NCI-H460 (cell line): ENCODE results near the gene AQP3.

RAMPAGE:
- cytosol, long total RNA = no peak
- long total RNA = no peak
- nucleus, long total RNA = no peak
These were observed 271.4 kb upstream of the C9orf72 start for GRCh38 chr9:27844722-27845083.

RAMPAGE:
- cytosol, long total RNA = no peak
- long total RNA = no peak
- nucleus, long total RNA = no peak
These were observed 297.1 kb downstream of the LINGO2 start for GRCh38 chr9:28916316-28916707.

DNA sequence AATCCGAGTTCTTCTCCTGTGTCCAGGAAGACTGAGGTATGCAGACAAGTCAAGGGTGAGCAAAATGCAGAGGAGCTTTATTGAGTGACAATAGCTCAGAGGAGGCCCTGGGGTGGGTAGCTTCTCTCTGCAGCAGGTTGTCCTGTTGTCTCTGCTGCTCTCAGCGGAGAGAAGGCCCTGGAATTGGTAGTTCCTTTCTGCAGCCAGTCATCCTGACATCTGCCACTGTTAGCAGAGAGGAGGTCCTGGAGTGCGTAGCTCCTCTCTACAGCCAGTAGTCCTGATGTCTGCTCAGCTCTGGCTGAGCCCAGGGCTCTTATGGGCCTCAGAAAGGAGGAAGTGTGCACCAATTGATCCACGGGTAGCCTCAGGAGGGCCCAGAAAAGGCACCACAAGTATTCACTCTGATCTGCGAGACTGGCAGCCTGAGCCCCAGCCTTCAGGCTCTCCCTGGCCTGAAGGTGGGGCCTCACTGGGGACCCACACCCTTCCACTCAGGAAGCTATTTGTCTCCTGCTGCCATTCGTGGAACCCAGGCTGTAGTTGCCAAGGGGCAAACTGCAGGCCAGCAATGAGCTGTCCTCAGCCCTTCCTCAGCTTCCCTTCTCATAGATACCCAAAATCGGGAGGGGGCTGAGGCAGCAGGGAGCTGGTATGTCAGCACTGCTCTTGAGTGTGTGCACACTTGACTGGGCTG is 1049.6 kb upstream of the ACO1 start:
RAMPAGE:
- cytosol, long total RNA = no peak
- long total RNA = no peak
- nucleus, long total RNA = no peak

GRCh38 chr9:32004634-32004941 is 379.9 kb upstream of the ACO1 start:
RAMPAGE:
- cytosol, long total RNA = no peak
- long total RNA = no peak
- nucleus, long total RNA = no peak

DNA sequence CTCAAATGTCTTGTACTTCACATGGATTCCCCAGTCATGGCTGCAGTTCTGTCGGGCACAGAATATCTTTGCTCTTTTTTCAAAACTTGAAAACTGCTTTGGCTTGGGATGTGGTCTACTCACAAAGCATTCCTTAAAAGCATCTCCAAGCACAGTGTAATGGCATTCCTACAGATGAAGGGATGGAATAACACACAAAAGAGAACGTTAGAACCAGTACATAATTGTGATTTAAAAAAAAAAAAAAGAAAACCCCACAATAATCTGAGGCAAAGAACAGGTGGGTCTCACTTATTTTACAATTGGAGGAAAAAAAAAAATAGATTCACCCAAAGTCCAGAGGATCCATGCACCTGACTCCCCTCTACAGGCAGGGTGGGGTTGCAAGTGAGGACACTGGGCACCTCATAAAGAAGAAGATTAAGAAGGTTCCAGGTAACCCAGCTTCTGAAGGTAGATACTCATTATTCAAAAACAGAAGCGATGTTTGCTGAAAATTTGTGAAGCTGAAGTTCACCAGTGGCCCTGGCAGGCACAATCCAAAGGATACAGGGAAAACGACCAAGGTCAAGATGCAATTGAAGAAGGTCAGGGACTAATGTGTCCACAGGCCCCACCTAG is 68.6 kb downstream of the RIGI start:
RAMPAGE:
- cytosol, long total RNA = no peak
- long total RNA = no peak
- nucleus, long total RNA = no peak

DNA sequence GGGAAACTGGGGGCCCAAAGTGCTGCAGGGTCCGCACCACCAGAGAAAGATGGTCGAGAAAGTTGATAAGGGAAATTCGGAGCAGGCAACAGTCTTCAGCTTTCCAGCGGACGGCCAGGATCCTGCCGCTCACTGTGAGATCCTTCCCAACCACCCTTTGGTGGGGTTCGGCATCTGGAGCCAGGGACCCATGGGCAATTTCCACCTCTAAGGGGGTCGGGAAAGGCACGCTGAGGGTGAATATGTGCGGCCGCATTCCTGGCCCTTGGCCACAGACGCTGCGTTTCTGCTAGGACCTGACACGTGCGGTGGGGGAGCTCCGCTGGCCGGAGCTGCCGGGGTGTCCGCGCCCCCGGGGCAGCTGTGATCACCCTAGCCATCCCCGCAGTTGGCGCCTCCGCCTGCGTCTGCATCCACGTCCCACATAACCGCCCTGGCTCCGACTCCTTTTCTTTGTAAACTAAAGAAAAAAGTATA is 5.3 kb upstream of the DNAJA1 start:
RAMPAGE:
- cytosol, long total RNA = no peak
- long total RNA = no peak
- nucleus, long total RNA = no peak

GRCh38 chr9:33123649-33124300 is 43.4 kb downstream of the B4GALT1 start:
RAMPAGE:
- cytosol, long total RNA = no peak
- long total RNA = no peak
- nucleus, long total RNA = no peak

DNA sequence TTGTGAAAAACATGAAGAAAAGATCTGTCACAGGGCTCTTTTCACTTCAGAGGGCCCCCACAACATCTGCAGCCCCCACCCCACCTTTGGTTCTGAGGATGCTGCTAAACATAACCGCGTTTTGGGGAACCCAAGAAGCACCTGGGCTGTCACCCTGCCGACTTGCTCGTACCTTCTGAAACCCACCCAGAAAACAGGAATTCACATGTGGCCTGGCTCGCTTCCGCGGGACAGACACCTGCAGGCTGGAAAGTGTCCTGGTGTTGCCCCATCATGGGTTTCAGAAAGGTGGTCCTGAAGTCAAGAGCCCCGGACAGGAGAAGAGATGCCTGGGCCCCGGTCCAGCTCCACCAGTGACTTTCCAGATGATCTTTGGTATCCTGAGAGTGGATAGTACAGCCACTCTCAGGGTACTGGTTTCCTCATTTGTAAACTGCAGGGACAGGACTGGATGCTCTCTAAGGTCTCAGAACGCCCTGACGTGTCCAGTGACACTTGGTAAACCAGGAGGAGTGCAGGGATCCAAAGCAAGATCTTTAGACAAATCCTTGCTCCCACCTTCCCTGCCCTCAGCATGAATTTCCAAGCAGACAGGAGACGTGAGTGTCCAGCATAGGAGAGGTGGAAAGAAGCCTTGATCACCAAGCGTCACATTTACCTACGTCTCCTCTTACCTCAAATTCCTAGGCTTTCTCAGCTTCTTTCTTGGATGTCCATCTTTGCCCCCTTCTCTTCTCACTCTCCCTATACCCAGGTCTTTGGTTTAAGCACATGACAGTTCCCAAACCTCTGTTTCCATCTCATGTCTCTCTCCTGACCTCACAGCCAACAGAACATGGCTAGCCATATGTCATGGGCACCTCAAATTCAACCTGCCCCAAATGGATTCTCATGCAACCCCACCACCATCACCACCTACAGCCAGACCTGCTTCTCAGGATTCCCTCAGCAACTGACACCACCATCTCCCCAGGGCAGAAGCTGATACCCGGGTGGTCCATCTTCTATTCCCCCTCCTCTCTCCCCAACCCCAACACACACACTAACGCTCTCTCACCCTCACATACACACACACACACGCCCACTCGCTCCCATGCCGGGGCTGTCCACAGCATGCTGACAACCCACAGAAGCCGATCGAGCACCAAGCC is 28.9 kb downstream of the B4GALT1 start:
RAMPAGE:
- cytosol, long total RNA = no peak
- long total RNA = no peak
- nucleus, long total RNA = no peak

RAMPAGE:
- cytosol, long total RNA = no peak
- long total RNA = no peak
- nucleus, long total RNA = no peak
These were observed 4.4 kb downstream of the B4GALT1 start for GRCh38 chr9:33162373-33163475.

DNA sequence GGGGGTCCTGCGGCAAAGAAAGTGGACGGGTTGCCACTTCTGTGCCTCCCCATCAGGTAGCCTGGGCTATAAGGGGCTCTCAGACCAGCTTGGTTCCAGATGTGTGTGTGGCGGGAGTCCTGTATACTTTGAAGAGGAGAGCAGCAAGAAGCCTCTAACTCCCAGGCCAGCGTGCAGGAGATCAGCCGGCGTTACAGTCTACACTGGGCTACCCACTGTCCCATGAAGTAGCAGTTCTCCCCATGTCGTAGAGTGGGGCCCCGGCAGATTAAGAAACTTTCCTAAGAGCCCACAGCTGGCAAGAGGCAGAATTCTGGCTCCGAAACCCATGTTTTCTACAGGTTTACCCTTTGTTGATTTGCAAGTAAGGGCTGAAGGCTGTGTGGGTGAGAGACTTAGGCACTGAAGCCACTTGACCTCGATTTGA is 786 bp upstream of the B4GALT1 start:
RAMPAGE:
- cytosol, long total RNA = no peak
- long total RNA = no peak
- nucleus, long total RNA = no peak

DNA sequence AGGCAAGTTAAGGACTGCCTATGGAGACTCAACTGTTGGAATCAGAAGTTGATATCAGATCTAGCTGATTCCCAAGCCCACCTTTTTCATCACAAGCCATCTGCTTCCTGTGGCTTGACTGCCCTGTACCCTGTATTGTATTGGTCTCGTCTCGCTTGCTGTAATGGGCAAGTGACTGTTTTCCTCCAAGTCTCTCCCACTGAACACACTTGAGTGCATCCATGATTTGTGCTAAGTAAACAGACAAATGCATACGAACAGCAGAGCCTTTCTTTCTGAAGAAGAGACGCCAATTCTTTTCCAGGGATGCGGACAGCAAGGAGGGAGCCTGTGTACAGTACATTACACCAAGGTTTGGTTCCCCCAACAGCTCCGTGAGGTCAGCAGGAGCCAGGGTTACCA is 1.4 kb downstream of the BAG1 start:
RAMPAGE:
- cytosol, long total RNA = no peak
- long total RNA = no peak
- nucleus, long total RNA = no peak

RAMPAGE:
- cytosol, long total RNA = no peak
- long total RNA = no peak
- nucleus, long total RNA = no peak
These were observed 1.8 kb upstream of the NFX1 start for GRCh38 chr9:33288477-33289007.

DNA sequence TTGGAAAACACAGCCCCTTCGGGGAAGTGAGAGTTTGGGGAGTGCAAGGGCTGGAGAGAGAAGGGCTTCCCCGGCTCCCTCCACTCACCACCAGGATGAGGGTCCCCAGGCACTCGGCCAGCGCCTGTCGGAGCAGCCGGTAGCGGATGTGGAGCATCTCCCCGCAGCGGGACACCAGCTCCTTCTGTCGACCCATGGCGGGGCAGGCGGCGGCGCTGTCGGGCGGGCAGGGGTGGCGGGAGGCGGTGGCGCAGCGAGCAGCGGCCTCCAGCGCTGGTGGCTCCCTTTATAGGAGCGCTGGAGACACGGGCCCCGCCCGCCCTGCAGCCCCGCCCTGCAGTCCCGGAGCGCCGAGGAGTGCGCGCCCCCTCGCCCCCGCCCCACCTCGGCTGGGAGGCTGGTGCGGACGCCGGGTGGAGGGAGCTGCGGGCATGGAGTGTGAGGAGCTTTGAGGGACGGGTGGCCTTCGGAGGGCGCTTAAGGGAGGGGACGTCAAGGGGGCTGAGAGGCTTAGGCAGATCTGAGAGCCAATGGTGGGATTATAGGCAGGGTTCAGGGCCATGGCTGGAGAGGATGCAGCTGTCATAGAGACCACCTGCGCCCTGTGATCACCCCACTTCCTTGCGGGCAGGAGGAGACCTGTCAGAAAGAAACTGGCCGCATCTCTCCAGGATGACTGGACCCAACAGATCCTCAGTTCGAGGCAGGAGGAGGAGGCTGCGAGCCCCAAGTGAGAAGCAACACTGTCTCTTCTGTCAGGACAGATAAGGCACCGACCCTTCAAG is at the start of gene AQP3:
Gene AQP3, minus strand, starts transcription at position 259 of the 785 bp plus-strand sequence.
RAMPAGE:
- cytosol, long total RNA = no peak
- long total RNA = no peak
- nucleus, long total RNA = no peak

DNA sequence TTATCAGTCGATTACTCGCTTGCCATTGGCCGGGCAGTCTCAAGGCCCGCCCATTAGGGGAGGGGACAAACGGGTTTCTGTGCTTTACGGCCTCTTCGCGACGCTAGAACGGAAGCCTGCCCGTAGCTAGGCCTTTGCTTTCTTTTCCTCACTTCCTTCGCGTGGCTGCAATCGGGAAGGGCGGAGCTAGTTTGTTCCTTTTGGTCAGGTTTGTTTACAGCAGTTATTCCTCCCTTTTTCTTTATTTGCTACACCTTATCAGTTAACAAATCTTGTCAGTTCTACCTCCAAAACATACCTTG is 217 bp upstream of the NOL6 start:
RAMPAGE:
- cytosol, long total RNA = no peak
- long total RNA = no peak
- nucleus, long total RNA = no peak

GRCh38 chr9:33506565-33506941 is 17.5 kb upstream of the ANKRD18B start:
RAMPAGE:
- cytosol, long total RNA = no peak
- long total RNA = no peak
- nucleus, long total RNA = no peak

RAMPAGE:
- cytosol, long total RNA = no peak
- long total RNA = no peak
- nucleus, long total RNA = no peak
These were observed 105.1 kb downstream of the UBE2R2 start for GRCh38 chr9:33922075-33922462.

RAMPAGE:
- cytosol, long total RNA = no peak
- long total RNA = no peak
- nucleus, long total RNA = no peak
These were observed 891 bp downstream of the DCAF12 start for GRCh38 chr9:34125491-34126122.

DNA sequence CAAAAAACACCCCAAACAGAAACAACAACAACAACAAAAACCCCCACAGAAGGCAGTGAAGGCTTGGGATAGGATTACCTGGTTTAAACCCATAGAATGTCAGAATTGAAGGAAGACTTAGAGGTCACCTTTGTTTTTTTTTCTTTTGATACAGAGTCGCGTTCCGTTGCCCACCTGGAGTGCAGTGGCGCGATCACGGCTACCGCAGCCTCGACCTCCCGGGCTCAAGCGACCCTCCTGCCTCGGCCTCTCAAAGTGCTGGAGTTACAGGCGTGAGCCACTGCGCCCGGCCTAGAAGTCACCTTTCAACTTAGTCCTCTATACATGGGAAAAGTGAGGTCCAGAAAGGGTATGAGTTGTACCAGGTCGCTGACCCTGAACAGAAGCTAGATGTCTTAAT is 508 bp upstream of the UBAP1 start:
RAMPAGE:
- cytosol, long total RNA = no peak
- long total RNA = no peak
- nucleus, long total RNA = no peak

RAMPAGE:
- cytosol, long total RNA = no peak
- long total RNA = no peak
- nucleus, long total RNA = no peak
These were observed 24.1 kb downstream of the UBAP1 start for GRCh38 chr9:34202798-34203411.

DNA sequence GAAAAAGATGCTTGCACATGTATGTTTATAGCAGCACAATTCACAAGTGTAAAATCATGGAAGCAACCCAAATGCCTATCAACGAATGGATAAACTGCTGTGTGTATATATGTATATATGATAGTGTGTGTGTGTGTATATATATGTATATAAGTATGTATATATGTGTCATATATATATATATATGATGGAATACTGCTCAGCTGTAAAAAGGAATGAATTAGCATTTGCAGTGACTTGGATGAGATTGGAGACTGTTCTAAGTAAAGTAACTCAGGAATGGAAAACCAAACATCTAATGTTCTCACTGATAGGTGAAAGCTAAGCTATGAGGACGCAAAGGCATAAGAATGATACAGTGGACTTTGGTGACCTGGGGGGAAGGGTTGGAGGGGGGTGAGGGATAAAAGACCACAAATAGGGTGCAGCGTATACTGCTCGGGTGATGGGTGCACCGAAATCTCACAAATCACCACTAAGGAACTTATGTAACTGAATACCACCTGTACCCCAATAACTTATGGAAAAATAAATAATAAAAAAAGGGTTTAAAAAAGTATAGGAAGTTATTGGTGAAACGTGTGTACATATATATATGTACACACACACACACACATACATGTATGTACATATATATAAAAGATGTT is 36.4 kb downstream of the UBAP1 start:
RAMPAGE:
- cytosol, long total RNA = no peak
- long total RNA = no peak
- nucleus, long total RNA = no peak